HCT116 (cell line): ENCODE measurements around a stretch of chr18.

- RRBS, result 3% methylated on average over 22 of the region's 58 CpGs
Measured at GRCh38 chr18:76822943-76823519, 674 bp downstream of the ZNF236 start.

DNA sequence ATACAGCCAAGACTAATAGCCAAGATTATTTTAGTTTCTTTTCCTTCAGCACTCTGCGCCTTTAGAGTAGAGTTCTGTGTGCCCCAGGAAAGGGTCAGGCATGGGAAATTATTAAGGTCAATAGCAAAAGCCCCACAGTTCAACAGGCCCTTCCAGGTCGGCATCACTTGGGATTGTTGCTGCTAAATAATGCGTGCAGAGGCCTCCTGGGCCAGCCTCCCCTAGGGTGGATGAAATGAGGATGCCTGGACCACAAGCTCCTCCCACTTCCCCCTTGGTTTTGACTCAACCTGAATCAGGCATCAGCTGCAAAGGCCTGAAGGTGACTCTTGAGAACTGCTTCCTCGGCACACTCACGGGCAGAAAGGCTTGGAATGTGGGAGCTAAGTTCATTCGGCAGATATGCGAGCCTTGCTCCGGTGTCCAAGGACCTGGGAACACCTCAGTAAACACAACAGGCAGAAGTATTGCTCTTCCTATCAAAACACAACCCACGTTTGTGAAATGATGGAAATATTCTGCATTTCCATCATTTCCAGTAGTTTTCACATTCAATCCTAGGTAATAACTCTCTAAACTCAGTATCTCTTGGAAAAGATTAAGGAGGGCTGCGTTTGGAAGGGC, 69.3 kb downstream of the MBP start:
- RRBS, result no CpG with 5 or more reads among the region's 10 CpGs

GRCh38 chr18:77067005-77068195, 65.2 kb downstream of the MBP start:
- RRBS, result no CpG with 5 or more reads among the region's 20 CpGs

- RRBS, result no CpG with 5 or more reads among the region's 10 CpGs
Measured at GRCh38 chr18:77073479-77074244, 58.9 kb downstream of the MBP start.

DNA sequence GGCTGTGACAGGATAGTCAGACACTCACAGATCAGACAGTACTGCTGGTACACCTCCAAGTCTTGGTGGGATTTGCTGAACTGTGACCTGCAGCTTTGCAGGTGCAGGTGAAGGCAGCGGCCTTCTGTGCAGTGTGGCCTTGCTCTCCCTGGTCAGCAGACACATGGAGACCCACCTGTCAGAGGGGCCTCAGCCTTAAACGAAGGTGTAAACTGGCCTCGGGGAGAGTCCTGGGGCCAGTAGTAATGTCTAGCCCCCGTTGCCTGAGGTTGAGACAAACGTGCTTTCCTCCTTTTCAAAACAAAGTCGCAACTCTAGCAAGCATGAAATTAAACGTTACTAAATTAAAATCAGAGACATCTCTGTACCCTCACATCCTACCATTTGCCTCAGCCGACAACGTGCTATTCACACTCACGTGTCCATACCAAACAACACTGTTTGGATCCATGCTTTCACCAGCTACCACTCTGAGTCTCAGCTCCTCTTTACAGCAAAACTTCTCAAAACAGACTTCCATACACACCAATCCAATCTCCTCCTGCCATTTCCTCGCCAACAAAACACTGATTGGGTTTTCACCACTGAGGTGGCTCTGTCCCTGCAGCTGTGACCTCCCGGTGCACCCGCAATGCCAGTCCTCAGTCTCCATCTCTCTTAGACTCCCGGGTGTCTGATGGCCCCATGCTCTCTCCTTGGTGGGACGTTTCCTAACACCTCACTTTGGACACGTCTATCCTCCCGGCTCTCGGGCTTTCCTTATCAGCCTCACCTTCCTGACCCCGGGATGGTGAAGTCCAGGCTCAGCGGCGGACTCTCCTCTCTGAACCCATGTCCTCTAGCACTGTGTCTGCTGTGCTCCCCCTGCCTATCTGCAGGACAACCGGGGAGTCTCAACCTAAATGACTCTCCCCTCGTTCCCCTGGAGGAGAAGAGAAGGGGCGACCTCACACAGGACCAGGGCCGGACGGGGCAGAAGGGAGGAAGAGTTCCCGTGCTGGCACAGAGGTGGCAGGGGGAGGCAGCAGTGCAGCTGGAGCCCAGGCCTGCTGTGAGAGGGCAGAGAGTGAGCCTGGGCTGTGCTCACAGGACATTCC, 42.3 kb downstream of the MBP start:
- RRBS, result 97% methylated on average over 7 of the region's 27 CpGs

GRCh38 chr18:77102574-77102906, 30.0 kb downstream of the MBP start:
- RRBS, result no CpG with 5 or more reads among the region's 1 CpG

DNA sequence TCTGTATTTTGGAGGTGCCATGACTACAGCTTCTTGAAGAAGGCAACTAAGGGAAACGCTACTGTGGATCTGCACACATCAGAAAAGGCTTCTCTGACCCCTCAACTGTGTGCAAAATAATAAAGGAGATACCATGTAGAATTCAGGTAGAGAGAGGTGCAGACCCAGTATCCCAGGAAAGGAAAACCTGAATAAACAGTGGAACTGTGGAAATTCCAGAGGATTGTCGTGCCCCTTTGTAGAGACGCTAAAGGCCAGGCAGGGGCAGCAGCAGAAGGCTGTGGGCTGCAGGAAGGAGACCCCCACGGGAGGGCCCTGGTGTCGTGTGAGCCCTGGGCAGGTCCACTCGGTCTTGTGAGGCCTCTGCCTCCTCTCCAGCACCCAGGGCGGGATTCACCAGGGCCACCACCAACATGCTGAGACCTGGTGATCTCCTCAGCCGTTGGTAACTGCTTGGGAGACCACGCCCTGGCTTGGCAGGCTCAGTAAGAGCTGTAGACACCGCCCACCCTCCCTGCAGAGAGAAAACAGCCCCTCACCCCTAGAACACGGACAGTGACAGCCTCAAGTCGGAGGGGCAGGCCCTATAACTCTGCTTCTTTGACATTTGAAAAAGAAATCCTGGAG, 21.2 kb downstream of the MBP start:
- RRBS, result no CpG with 5 or more reads among the region's 12 CpGs

- RRBS, result no CpG with 5 or more reads among the region's 12 CpGs
Measured at GRCh38 chr18:77367339-77367872, 117.8 kb downstream of the GALR1 start.

DNA sequence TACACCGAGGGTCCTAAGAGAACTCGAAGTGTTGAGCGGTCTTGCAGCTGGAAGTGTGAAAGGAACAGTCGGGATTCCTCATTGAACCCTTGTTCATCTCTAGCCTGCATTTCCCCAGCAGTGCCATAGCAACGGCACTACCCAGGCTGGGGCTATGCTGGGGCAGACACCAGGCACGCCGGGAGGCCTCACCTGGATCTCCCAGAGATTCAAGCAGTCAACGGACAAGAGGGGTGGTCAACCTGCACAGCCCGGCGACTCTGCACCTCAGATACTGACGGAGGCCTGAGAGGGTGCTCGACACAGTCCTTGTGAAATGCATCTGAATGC, 604.2 kb downstream of the GALR1 start:
- RRBS, result 43% methylated on average over 3 of the region's 12 CpGs

DNA sequence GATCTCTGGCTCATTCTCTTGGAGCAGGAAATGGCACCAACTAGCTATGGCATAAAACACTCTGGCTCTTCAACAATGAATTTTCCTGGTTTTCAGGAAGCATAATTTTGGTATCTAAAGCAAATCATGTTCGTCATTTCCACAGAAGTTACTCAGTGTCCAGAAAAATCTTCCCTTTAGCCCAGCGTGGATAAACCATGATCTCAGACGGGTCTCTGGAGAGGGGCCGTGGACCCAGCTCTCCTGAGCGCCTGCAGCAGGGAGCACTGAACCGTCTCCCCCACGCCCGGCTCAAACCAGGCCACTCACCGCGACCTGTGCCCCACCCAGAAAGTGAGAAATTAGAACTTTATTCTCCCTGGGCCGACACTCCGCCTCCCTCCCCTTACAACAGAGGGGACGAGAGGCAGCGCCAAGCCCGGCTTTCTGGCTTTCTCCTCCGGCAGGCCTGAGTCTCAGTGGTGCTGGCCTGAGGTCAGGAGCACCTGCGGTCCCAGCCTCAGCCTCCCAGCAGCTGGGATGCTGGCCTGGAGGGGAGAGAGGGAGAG, 856.6 kb upstream of the SALL3 start:
- RRBS, result no CpG with 5 or more reads among the region's 17 CpGs

DNA sequence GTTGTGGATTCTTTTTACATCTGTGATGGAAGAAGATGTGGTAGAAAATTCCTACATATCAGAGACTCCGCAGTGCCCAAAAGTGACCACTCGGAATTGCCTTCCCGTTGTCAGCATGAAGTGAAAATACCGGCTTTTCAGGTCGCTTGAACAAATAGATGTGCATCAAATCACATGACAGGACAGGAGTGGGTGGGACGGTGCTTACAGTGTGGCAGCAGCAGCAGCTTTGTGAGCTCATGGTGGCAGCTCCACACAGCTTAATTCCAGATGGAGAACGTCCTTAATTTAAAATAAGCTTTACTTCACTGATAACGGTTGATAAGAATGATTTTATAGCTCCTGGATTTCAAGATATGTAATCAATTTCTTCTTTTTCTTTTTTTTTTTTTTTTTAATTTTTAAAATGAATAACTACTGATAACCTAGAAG, 20.4 kb downstream of the SALL3 start:
- RRBS, result no CpG with 5 or more reads among the region's 8 CpGs

DNA sequence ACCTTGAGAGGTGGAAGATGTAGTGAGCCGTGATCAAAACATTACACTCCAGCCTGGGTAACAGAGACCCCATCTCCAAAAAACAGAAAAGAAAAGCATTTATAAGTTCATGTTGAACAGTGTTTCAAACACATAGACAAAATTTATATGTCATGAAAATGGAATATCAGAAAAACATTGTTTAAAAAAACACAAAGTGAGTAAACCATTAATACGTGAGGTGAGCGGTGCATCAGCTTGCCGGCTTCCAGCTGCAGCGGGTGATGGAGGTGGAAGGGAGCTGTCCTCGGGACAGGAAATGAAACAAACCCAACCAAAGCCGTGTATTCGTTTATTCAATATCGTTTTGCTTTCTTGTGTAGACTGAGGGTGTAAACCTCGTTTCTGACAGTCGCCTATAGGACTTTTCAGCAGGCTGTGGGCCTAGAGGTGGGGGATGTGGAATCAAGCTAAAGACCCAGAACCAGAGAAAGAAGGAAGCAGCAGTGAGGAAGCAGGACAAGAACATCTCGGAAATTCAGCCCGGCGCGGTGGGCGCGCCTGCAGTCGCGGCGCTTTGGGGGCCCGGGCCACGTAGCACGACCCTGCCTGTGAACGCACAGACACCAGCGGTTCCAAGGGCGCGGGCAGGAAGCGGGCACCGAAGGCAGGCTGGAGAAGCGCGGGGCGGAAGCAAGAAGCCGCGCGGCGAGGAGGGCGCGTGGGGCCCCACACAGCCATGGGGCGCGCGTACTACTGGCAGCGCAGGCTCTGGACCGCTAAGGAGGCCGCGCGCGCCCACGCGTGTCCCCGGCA, 868 bp upstream of the ATP9B start:
- RRBS, result 98% methylated on average over 10 of the region's 50 CpGs

GRCh38 chr18:79146021-79146569, 76.9 kb downstream of the ATP9B start:
- RRBS, result 97% methylated on average over 3 of the region's 30 CpGs

GRCh38 chr18:79343612-79344489, 51.9 kb upstream of the NFATC1 start:
- RRBS, result no CpG with 5 or more reads among the region's 19 CpGs

GRCh38 chr18:79460299-79460802, 64.6 kb downstream of the NFATC1 start:
- RRBS, result 100% methylated on average over 2 of the region's 14 CpGs

GRCh38 chr18:79509025-79509576, 113.4 kb downstream of the NFATC1 start:
- RRBS, result no CpG with 5 or more reads among the region's 28 CpGs

- RRBS, result no CpG with 5 or more reads among the region's 26 CpGs
Measured at GRCh38 chr18:79523136-79524203, 127.7 kb downstream of the NFATC1 start.

GRCh38 chr18:79588508-79589522, 90.8 kb upstream of the CTDP1 start:
- RRBS, result no CpG with 5 or more reads among the region's 43 CpGs

GRCh38 chr18:79690585-79691119, 11.0 kb downstream of the CTDP1 start:
- RRBS, result no CpG with 5 or more reads among the region's 19 CpGs

DNA sequence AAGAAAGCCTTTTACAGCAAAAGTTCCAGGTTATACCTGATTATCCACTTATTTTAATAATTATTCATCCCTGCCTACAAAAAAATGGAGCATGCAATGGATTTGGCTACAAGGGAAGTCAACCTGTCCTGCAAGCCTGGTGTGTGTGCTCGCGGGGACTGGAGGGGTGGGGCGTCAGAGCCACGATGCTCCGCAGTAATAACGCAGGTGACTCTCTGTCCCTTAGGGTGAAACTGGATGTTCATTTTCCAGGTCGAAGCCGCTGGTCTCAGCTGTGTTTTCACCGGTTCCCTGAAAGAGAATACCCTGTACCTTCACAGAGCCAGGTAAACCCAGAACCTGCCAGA, 58.4 kb downstream of the KCNG2 start:
- RRBS, result no CpG with 5 or more reads among the region's 9 CpGs